ENCODE results near the gene STRN4.

DNA sequence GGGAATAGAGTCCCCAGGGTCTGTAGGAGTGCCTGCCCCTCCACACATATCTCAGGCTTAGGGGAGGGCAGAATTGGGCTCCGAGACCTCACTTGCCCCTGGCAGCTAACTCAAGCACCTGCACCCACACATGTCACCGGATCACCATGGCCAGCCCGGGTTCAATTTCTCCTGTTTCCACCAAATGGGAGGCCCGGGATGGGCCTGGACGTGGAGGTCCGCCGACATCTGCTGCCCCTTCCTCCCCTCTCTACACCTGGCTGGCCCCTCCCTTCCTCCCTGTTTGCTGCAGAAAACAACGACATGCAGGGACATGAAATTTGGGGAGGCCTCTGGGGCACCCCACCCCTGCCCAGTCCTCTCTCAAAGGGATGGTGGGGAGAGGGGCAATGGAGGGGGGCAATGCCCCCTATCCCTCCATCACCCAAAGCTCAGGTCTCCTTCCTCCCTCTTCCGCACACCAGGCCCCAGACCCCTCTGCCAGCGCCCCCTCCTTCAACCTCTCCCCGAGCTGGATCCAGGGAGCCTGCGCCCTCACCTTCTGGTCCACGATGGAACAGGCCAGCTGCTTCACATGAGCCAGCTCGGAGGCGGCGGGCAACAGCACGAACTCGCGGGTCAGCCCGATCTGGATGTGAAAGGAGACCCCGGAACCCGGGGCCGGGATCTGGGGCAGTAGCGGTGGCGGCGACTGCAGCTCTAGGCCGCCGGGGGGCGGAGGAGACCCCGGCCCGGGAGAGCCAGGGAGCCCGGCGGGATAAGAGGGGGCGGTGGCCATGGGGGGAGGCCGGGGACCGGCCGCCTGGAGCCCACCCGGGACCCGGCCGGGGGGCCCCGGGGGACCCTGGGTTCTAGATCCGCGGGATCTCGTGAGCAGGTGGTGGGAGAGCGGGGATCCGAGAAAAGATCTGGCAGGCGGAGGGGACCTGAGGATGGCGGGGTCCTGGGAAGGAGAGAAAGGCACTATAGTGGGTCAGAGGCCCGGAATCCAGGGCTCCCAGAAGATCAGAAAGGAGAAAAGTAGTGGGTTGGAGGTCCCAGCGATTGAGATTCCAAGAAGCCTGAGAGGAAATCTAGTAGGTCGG lies 979 bp downstream of the PRKD2 start:
- RRBS = 3% methylated on average over 9 of the region's 51 CpGs

DNA sequence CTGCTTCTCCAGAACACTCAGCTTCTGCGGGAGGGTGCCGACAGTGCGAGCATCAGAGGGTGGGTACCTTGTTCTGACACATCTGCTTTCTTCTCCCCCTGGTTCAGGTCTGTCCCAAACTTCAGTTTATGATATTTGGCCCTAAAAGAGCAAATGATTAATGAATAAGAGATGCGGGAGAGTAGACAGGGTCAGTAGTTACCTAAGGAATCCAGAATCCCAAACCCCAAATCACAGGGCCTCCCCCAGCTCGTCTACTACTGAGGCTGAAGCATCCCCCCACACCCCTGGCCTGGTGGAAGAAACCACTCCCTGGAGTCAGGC lies 7.8 kb upstream of the FKRP start:
- RRBS = no CpG with 5 or more reads among the region's 5 CpGs

- RRBS = 3% methylated on average over 18 of the region's 86 CpGs
Observed at GRCh38 chr19:46746169-46747015, at the start of gene STRN4. STRN4 (minus strand) TSS chr19:46746450.

DNA sequence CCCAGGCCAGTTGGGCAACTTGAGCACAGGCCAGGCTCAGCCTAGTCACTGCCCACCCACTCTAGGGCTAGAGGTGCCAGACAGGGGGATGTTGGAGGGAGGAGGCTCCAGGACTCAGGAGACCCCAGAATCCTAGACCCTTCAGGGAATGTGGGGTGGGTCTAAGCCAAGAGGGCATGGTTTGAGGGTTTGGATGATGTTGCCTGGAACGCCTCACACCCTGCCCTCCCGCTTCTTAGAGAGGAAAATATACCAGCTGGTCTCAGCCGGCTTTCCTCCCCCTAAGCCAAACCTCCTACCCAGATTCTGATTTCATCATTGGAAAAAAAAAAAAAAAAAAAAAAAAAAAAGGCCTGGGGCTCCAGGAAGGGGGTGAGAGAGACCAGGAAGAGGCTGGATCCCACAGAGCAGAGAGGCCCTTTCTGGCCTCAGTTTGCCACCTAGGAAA lies 8.0 kb upstream of the SLC1A5 start:
- RRBS = no CpG with 5 or more reads among the region's 3 CpGs

- RRBS = 94% methylated on average over 4 of the region's 12 CpGs
Observed at GRCh38 chr19:46944678-46945663, 74.7 kb upstream of the NPAS1 start.

- RRBS = no CpG with 5 or more reads among the region's 8 CpGs
Observed at GRCh38 chr19:46958484-46959228, 61.0 kb upstream of the NPAS1 start.

- RRBS = no CpG with 5 or more reads among the region's 10 CpGs
Observed at GRCh38 chr19:47001630-47002139, 18.0 kb upstream of the NPAS1 start.

- RRBS = no CpG with 5 or more reads among the region's 6 CpGs
Observed at GRCh38 chr19:47176408-47177405, 46.1 kb downstream of the SAE1 start.

DNA sequence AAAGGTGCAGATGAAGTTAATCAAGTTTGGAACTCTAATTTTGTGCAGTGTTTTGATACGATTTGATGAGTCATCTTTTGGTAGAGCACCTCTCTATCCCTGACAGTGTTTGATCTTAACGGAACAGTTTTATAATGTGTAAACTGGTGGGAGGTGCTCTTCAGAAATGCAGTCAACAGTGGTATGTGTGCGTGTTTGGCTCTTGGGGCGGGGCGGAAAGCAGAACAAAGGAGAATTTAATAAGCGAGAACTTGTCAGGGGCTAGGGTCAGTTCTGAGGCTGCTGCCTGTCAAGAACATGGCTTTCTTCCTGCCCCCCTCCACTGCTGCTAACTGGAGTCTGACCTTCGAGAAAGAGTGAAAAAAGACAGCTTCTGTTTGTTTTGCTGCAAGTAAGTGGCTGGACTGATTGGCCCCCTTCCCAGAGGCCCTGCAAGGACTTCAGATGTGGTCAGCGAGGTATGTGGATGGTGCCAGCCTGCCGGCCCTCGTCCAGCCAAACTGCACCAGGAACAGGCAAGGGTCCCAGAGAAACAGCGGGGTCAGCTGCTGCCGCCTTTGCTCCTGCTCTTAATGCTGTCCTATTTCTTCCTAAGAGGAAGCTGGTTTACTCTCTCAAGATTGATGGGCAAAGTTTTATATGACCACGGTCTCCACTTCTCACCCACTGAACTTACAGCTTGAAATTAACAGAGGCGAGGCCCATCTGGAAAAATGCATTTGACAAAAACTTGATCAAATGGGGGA lies 40.7 kb downstream of the BBC3 start:
- RRBS = no CpG with 5 or more reads among the region's 14 CpGs

GRCh38 chr19:47232408-47233259 lies 1.6 kb upstream of the BBC3 start:
- RRBS = no CpG with 5 or more reads among the region's 17 CpGs

DNA sequence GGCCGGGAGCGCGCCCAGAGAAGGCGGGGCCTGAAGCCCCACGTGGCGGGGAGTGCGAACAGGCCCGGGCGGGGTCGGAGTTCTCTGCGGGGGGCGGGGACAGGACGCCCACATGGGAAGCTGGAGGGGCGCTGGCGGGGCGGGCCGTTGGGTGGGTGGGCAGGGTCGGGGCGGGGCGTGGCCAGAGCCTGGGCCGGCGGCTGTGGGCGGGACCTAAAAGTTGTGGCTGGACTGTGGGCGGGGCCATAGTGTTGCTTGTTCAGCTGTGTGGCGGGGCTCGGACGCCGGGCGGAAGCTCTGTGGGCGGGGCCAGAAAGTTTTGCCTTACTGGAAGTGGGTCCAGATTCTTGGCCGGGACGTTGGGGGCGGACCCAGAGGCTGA lies 292 bp downstream of the CCDC9 start:
- RRBS = 5% methylated on average over 18 of the region's 33 CpGs

DNA sequence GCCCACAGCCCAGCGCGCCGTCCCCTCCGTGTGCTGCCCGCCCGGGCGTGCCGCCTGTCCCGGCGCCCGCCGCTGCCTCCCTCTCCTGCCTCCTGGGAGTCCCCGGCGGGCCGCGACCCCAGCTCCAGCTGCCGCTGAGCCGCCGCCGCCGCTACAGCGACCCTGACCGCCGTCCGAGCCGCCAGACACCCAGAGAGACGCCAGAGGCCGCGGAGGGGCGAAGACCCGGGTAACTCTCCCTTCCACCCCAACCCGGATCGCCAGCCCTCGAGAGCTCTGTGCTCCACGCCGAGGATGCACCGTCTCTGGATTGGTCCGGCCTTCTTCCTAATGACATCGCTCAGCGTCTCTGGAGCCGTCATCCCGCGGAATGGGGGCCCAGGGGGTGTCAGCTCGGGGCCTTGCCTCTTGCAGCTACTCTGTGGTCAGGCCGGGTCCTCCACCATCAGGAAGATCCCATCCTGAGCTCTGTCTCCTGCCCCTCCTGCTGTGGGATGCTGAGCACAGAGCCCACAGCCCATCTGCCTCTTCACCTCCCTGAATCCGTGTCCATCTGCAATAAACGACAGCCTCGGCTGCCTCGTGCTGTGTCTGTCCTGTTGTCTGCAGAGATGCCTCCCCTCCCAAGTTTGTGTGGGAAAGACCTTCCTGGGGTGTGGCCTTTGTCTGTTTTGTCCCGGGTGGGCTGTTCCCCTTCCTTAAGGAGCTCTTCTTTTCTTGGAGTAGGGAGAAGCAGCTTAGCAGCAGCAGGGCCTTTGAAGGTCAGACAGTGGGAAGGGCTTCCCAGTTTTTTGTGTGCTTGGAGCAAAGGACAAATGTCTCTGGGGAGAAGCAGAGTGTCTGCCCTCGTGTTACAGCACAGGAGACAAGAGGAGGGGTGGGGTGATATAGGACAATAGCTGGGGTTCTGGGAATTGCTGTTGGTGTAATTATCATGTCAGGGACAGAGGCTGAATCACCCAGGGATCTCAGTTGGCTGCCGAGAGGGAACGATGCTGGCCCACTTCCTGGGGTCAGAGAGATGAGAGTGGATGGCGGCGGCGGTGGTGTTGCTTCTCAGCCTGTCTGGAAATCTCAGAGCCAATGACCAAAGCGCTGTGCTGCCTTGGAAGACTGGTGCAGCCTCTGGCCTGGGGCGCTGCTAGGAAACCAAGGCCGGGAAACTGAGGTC lies 816 bp downstream of the INAFM1 start:
- RRBS = 17% methylated on average over 25 of the region's 59 CpGs

- RRBS = no CpG with 5 or more reads among the region's 6 CpGs
Observed at GRCh38 chr19:47382422-47382695, 33.2 kb downstream of the DHX34 start.

GRCh38 chr19:47418478-47419296 lies 640 bp downstream of the MEIS3 start:
- RRBS = 10% methylated on average over 19 of the region's 51 CpGs

DNA sequence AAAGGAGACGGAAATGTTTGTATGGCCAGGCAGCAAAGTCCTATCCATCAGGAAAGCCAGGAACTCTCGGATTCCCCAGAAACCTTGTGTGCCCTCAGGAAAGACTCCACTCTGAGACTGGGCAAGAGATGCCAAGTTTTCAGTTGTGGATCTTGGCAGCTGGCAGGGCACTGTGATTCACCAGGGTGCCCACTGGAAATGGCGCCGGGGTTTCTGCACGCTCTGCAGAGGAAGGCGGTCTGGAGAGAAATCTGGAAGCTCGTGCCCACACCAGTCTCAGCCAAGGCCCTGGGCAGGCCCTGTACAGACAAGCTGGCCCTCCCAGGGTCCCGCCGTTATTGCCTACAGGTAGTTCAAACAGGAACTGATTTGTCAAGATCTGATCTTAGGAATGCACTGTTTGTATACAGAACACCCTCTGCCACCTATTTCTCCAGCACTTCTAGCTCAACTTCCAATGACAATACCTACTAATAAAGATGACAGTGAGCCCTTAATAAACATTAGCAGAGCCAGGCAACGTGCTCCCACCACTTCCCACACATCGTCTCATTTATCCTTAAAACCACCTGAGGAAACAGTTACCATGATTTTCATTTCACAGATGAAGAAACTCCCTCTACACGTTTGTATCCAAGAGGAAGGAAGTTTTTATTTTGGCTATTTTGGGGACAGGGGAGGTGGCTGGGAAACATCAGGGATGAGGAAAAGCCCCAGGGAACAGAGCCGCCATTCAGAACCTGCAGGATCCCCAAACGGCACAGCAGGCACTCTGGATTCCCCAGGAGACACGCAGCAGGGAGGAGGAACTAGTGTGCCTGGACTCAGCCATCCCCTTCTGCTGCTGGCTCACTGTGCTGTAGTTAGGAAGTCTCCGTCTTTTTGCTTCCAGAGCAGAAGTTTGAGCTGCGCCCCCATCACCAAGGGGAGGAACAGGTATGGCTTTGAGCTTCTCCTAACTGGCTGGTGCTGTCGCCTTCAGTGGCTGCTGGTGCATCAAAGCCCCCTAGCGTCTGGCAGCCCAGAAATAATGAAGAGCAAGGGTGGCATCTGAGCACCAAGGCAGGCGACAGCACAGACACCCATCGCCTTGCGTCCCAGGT lies 4.6 kb downstream of the NAPA start:
- RRBS = no CpG with 5 or more reads among the region's 22 CpGs

GRCh38 chr19:47540794-47541157 lies 25.9 kb upstream of the NAPA start:
- RRBS = 22% methylated on average over 2 of the region's 4 CpGs

GRCh38 chr19:47611465-47612124 lies 2.7 kb downstream of the BICRA start:
- RRBS = no CpG with 5 or more reads among the region's 12 CpGs

DNA sequence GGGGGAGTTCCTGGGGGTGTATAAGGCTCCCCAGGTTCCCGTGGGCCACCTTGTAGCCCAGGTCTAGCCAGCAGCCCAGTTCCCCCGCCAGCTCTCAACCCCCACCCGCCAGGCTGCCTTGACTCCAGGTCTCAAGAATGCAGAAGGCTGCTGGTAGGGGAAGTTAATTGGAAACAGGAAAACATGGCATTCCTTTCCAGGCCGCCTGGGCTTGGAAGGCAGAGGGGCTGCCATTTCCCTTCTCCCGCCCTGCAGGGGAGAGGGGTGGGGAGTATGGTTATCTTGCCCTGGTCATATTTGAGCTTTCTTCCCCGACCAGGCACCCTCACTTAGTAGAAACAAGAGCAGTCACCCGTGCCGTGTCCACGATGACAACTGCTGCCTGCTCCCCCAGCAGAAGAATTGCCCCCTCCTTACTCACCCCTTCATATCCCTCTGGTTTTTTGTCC lies 4.3 kb downstream of the BICRA start:
- RRBS = no CpG with 5 or more reads among the region's 9 CpGs

GRCh38 chr19:47619663-47620336 lies 10.9 kb downstream of the BICRA start:
- RRBS = no CpG with 5 or more reads among the region's 9 CpGs

GRCh38 chr19:47707347-47707662 lies 5.9 kb upstream of the EHD2 start:
- RRBS = no CpG with 5 or more reads among the region's 13 CpGs

Data from GM06990 (cell line).